Monocyte (primary cell): ENCODE data around the gene TRMT6.

- PRO-cap, 2 experiments, result peak in 2 of 2 experiments; most common plus-strand start chr20:4700309 (in 1)
Observed at GRCh38 chr20:4700246-4701101, 14.2 kb downstream of the PRNP start.

DNA sequence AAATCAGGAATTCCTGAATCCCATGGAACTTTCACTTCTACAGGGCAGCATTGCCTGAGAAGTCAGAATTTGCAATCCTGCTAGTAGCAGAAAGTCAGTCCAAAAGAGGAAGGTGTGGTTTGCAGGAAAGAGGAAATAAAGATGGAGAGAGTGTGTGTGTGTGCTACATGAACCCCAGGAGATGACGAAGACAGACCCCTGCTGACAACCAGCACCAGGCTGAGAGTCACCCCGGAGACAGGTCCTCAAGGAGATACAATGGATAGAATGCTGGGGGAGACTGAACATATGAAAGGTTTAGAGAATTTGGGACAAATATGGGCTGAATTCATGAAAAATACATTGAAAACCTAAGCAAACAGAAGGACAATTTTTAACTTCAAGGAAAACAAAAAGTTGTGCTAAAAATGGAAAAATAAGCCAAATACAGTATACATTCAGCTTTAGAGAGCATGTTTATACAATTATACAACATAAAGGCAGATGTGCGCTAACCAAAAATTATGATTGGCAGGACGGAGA, 45.1 kb downstream of the PRND start:
- PRO-cap, 2 experiments, result peak in 2 of 2 experiments; most common plus-strand start position 270 of the sequence (in 2); most common minus-strand start position 64 of the sequence (in 1)

GRCh38 chr20:4809708-4810160, 13.7 kb downstream of the RASSF2 start:
- PRO-cap, 2 experiments, result no peak in any of the 2 experiments

DNA sequence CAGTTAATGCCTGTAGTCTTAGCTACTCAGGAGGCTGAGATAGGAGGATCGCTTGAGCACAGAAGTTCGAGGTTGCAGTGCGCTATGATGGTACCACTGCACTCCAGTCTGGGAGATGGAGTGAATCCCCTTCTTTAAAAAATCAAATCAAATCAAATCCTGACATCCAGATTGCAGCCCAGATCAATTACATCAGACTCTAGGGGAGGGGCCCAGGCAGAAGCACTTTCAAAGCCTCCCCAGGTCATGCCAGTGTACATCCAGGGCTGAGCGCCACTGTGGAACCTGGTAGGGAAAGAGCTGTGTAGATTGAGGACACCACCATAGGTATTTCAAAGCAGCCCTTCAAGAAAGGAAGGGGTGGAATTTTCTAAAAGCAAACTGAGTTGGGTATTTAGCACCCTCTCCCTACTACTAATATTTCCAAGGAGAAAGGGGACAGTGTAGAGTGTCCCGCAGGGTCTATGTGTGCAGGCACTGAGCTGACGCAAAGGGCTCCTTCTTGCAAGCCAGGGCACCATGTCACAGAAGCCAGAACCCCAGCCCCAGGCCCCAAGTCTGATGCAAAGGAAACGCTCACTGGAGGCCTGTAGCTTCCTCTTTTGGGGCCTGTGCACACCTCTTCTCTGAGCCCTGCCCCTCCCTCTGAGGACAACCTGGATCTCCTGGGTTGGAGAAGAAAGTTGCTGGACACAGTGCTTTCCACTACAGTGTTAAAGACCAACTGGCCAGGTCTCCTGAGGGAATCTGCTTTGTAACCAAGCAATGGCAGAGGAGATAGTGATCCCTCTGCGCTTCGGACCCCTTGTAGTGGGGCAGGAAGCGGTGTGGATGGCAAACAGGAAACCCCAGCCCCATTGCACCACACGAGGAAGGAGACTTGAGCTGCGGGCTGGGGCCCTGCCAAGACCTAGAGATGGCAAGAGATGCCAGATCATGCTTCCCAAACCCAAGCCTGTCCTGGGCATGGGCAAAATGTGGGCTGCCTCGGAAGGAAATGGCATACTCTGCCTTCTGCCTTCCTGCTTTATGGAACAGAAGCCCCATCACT, 11.9 kb downstream of the RASSF2 start:
- PRO-cap, 2 experiments, result peak in 1 of 2 experiments; most common plus-strand start position 973 of the sequence (in 1); most common minus-strand start position 812 of the sequence (in 1)

DNA sequence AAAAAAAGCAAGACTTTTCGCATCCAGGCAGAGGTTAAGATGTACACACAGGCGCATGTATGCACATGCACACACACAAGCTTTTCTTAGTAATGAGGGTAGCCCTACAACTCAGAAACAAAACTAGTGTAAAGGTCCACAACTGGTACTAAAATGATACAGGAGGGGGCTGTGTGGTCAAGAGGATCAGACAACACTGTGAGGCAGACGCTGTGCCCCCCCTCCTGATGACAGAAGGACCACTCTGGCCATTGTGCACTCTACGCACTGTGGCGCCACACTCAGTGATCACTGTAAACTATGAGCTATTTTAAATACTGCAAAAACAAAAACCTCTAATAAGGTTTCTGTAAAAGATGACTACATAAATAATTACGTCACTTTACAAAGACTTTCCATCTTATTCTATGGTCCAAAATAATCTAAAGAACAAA, 81.7 kb upstream of the RASSF2 start:
- PRO-cap, 2 experiments, result no peak in any of the 2 experiments

- PRO-cap, 2 experiments, result no peak in any of the 2 experiments
Observed at GRCh38 chr20:4923898-4924601, 77.3 kb downstream of the SLC23A2 start.

- PRO-cap, 2 experiments, result no peak in any of the 2 experiments
Observed at GRCh38 chr20:5112222-5112582, 674 bp downstream of the TMEM230 start.

DNA sequence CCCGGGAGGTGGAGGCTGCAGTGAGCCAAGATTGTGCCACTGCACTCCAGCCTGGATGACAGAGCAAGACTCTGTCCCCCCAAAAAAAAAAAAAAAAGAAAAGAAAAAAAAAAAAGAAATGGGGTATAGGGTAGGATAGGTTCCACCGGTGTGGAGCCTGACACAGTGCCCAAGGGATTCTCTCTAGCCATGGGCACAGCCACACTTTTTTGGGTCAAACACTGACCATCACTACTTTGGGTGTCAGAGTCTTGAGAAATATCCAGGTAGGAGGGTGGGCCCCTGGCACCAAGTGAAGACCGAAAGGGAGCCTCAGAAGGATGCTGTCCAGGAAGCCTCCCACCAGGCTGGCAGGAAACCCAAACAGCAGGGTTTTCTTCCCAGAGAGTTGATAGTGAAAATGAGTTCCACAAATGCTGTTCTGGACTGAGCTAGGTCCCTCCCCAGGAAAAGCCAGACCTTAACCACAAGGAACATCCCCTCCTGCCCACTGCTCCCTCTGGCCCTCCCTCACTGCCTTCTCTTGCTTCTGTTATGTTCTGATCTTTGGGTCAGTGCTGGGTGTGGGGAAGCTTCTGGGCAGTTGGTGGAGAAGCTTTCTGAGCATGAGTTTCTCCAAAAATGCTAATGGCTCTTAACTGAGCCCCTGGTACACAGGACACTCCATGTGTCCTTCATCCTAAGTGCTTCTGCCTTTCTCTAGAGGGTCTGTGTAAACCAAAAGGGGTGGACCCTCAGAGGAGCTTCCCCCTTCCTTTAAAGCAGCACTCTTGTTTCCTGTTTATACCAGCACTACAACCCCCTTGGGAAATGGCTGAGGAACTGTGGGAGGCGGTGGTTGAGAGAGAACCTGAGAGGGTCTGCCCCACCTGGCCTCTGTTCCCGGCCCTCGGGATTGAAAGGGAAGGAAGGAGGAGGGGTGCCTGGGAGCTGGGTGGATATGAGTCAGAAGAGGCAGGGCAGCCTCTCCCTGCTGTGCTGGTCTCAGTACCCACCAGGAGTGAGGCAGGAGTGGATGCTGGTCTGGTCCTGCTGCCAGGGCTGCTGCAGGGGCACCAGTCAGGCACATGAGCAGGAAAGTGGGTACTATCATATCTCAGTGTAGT, 41.9 kb downstream of the CDS2 start:
- PRO-cap, 2 experiments, result no peak in any of the 2 experiments

DNA sequence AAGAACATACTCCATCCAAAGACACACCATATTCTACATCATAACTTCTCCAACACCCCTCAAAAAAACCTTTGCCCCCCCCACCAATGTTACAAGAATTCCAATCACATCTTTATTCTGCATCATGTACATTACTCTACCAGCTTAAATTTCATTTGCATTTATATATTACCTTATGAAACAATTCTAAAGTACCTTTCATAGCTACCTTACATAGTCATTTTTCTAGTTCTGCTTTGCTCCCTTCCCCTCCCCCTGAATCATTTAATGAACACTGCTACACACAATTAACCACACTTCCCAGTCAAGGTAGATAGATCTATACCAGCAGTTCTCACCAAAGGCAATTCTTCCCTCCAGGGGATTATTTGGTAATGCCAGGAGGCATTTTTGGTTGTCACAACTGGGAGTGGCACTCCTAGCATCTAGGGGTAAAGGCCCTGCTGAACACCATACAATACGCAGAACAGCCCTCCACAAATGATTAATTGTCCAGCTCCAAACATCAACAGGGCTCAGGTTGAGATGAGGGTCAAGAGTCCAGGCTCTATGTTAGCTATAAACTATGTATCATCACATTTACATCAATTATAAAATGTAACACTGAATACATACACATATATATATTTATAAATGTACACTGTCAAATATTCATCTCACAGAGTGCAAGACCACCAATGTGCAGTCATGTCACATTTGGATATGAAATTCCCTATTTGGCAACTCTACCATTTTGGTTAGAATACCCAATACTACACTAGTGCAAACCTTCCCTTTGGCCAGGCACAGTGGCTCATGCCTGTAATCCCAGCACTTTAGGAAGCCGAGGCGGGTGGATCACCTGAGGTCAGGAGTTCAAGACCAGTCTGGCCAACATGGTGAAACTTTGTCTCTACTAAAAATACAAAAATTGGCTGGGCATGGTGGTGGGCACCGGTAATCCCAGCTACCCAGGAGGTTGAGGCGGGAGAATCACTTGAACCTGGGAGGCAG, 4.3 kb downstream of the GPCPD1 start:
- PRO-cap, 2 experiments, result peak in 2 of 2 experiments; most common minus-strand start position 260 of the sequence (in 1)

- PRO-cap, 2 experiments, result no peak in any of the 2 experiments
Observed at GRCh38 chr20:5835732-5836055, 75.6 kb upstream of the CHGB start.

DNA sequence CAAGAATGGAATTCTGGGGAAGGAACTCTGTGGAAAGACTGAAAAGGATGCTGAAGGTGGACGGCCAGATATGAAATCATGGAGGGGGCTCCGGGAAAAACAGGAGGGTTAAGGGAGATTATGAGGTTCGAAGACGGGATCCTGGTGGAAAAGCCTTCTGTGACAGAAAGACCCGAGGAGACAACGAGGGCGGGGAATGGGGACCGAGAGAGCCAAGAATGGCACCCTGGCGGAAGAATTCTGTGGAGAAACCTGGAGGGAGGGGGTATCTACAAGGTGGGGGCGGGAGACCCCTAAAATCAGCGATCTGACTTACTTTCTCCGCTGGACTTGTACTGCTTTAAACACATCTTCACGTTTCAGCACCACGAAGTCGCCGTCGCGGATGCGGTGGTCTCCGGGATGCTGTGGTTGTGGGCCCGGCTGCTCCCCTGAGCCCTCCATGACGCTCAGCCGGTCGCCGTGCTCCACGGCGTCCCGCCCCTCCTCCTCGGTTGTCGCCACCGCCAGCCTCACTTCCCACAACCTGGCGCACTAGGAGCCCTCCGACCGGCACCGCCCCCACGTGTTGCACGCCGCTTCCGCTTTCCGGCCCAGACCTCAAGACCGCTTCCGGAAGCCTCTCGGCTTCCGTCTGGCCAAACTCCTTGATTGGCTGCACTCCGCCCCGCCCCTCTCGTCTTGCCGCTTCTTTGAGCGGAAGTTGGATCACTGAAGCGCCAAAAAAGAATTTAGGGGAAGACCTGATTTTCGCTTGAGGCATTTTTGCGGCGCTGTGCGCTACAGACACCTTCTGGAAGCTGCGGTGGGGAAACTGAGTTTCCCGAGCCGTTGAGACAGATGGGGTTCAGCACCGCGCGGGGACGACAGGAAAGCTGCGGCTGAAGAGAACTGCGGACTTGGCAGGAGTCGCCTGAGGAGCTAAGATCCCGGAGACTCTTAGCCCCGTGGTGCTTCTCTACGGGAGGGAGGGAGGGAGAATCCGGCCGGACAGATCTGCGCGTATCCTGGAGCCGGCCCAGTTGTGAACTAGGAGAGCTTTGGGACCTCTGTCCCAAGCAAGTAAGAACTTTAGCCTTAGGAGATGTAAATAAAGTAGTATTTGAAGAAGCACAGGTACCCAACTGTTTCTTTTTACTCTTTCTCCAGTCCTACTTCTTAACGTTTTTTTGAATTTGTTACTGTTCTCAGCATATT, at the start of gene TRMT6:
Gene TRMT6 (minus strand): TSS at position 572 of the 1,197 bp plus-strand sequence.
- PRO-cap, 2 experiments, result peak in 2 of 2 experiments; most common plus-strand start position 165 of the sequence (in 1); most common minus-strand start position 514 of the sequence (in 2)

- PRO-cap, 2 experiments, result no peak in any of the 2 experiments
Observed at GRCh38 chr20:6024745-6025577, 19.0 kb downstream of the CRLS1 start.

DNA sequence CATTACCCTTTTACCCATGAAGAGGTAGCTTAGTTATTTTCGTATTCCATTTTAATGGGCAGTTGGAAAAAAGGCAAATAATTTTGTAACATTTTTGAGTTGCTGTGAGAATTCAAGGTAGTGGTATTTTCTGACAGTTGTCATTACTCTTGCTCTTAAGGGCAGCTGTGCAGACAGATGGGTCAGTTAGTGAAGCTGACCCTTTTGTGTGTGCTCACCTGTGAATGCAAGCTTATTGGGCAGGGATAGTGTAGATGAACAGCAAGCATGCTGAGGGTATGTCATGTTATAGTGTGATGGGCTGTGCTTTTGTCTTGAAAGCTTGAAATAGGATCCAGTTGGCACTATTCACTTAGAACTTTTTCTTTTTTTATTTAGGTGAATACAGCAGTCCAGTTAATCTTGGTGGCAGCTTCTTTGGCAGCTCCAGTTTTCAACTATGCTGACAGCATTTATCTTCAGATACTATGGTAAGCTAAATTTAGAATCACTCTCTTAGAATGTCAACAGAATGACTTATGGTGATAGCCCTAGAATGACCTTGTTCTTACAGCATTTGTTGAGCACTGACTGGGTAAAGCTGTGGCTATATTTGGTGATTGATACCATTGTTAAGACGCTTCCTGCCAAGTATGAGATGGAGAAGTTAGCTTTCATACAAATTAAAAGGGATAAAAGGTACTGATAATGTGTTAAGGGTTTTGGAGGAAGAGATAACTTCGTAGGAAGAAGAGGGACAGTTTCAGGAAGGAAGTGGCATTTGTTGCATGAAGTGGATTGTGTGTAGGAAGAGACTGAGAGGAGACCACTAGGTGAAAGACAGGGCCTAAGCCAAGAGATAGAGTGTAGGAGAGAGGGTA, 19.5 kb downstream of the LRRN4 start:
- PRO-cap, 2 experiments, result no peak in any of the 2 experiments

GRCh38 chr20:6039326-6040159, 14.3 kb downstream of the LRRN4 start:
- PRO-cap, 2 experiments, result no peak in any of the 2 experiments

DNA sequence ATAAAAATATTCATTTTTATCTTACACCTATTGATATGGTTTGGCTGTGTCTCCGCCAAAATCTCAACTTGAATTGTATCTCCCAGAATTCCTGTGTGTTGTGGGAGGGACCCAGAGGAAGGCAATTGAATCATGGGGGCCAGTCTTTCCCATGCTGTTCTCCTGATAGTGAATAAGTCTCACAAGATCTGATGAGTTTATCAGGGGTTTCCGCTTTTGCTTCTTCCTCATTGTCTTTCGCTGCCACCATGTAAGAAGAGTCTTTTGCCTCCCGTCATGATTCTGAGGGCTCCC, 753 bp upstream of the LRRN4 start:
- PRO-cap, 2 experiments, result no peak in any of the 2 experiments

DNA sequence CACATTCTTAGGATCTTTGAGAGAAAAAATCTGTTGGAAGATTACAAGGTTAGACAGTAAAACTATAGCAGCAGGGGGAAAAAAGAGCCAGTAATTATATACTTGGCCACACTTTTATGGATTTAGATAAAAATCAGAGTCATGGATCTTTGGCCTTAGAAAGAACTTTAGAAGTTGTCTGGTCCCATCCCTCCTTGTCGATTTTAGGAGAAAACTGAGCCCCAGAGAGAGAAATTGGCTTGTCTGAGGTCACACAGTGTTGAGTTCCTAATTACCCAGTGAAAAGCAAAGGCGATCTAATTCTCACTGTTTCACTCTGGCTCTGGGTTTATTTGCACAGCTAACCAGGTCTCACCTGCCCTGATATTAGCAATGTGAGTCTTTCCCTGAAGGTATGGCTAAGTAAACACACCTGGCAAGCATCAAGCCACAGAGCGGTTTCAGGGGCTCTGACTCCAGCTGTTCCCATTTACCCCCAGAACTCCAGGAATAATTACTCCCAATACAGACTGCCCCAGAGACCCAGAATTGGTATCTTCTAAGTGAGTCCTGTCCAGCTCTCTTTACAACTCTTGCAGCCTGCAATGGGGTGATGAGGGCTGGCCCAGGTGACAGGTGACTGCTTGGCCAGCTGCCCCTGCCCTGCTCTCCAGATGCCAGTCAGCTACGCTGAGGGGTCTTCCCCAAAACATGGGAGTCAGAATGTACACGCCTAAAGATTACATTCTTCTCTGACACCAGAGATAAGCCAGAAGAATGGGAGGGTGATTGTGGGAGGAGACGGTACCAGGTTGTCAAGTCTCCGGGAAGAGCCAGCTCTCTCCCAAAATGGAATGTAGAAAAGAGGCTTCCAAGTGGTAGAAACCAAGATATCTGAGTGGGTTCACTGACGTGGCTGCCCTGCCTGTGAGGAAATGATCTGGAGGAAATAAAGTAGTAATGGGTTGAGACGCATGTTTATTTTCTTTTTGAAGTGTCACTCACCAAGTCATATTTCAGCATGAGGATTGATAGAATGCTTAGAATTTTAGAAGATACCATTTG, 4.9 kb upstream of the LRRN4 start:
- PRO-cap, 2 experiments, result no peak in any of the 2 experiments

DNA sequence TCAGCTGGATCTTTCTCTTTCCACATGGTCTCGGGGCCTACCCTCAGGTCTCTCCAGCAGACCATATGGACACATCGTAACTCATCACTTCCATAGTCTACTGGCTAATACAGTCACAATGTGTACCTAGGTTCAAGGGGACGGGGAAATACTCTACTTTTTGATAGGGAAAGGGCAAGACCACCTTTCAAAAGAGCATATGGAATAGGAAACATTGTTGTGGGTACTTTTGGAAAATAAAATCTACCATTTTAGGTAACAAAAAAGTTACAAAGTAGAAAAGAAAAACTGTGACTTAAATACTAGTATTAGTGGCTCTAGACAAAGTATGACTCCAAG, 169.8 kb upstream of the FERMT1 start:
- PRO-cap, 2 experiments, result no peak in any of the 2 experiments

DNA sequence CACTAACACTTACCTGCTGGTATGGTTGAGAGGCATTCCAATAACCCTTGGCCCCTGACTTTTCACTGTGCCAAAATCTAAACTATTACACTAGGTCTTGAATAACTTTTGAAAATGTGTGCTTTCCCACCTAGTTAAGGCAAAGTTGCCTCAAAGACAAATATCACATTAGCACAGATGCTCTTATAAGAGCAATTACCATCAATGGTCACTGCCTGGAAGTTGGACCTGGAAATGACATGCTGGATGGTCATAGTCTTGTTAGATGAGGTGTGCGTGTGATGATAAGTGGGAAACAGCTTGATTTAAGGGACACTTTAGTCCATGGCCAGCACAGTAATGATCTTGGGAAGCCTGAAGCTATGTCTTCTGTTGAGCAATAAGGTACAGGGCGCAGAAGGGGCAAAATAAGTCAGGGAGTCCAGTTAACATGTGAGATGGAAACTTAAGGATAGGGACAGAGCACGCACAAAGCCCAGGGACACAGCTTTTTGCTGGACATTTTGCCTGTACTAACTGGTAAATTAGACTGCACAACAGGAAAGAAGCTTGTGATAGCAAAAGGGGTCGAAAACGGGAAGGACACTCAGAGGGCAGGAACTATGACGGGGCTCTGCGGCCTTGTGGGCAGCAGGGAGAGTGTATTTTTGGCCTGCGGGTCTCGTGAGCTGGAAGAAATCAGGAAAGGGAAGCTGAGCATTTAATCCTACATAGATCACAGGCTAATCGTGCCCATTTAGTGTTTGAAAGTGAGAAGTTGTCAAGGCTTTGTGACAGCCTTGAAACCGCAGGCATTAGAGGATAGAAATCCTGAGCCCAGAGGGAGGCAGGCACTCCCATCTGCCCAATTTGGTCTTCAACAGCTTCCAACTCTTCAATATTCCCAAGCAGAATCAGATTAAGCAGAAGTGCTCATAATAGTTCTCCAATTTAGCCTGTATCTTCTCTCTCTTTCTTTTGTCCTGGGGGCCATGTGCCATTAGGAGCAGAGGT, 66.7 kb upstream of the BMP2 start:
- PRO-cap, 2 experiments, result peak in 2 of 2 experiments; most common minus-strand start position 493 of the sequence (in 2)

GRCh38 chr20:7982342-7982889, 37.1 kb downstream of the TMX4 start:
- PRO-cap, 2 experiments, result no peak in any of the 2 experiments

DNA sequence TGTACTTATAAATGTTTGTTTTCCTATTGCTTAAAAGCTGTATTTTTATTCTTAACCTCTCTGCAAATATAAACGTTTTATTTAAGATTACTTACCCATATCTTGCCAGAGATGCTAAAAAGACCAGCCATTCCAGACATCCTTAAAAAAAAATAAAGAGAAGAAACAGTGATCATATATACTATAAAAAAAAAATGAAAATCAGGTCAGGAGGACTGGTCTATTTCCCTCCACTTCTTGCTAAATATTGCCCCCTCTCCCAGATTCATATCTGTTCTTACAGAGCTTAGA, 23.7 kb downstream of the TMX4 start:
- PRO-cap, 2 experiments, result no peak in any of the 2 experiments